ENCODE results near the genes EIF5 and ZFYVE21.

DNA sequence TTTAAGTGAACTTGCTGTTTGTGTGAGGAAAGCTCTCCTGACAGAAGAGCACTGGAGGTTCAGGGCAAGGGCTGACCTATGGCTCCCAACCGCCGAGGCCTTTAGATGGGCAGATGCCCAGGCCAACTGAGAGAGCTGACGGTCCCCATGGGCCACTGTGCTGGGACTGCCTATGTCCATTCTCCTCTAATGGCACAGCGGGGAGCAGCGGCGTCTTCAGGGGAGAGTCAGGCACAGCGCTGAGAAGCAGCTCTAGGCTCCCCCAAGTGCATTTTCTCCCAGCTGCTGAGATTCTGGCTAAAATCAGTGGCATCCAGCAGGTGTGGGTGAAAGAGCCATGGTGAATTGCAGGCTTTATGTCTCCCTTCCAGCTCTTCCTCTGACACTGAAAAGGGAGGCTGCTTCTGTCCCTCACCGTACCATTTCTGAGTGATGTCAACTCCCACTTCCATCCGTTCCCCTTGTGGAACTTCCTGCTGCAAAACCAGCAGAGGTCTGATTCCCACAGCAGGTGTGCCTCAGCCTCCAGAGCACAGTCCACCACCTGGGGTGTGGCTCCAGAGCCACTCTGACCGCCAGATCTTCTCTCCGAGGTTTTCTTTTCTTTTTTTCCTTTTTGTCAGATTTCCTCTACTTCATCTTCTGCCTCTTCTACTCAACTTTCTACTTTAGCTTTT, 62.8 kb downstream of the CDC42BPB start:
- PRO-cap: no peak

DNA sequence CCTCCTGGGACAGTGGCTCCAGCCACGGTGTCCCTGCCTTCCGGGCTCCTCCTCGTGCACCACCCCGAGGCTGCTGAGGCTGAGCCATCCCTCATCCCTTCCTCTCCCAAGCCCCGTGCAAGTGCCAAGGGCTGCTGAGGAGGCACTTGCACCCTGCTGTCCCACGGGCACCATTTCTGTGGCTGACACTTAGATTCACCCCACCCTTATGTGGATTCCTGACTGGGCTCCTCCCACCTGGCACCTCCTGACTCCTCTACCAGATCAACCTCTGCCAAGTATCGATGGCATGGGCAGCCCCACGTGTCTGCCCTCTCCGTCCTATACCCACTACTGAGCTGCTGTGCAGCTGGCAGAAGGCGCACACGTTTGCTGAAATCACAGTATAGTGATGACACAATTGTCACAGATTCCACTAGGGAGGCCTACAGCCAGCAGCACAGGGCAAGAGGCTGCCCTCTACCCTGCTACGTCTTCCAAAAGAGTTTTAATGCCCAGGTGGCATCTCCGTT, 53.2 kb downstream of the CDC42BPB start:
- PRO-cap: no peak

DNA sequence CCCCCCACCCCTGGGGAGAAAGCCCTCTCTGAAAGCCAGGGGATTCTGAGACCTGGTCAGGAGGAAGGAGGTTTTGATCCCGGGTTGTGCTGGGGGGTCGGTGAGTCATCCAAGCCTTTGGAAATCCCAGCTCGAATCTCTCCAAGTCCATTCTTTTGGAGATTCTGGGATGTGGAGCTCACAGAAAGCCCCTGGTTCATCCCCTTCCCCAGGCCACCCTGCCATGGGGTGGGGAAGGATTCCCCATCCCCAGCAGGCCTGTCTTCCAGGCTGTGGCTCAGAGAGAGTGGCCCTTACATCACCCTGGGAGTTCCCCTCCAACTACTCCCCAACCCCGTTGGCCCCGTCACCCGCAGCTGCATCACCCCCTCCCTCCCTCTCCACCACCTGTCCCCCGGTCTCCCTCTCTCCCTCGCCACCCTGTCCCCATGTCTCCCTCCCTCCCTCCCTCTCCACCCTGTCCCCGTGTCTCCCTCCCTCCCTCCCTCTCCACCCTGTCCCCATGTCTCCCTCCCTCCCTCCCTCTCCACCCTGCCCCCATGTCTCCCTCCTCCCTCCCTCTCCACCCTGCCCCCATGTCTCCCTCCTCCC, 14.3 kb downstream of the EXOC3L4 start:
- PRO-cap: no peak

DNA sequence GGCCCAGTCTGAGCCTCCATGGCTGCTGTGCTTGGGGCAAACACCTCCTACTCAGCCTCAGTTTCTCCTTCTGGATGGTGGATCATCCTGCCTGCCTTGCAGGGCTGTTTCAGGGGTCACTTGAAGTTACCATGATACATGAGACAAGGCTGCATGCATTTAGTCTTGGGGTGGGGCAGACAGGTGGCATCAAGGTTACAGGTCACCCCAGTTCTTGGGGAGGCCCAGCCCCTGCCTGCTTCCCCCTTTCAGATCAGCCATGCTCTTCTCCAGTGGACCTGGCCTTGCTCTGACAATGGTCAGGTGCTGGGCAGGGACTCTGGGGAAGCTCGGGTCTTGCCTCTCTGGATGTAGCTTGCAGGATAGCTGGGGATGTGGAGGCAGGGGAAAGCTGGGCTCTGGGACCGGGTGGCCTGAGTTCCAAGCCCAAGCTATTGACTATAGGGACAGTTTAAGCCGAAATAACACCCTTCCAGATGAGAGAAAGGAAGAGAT, 1.8 kb downstream of the TNFAIP2 start:
- PRO-cap: no peak

DNA sequence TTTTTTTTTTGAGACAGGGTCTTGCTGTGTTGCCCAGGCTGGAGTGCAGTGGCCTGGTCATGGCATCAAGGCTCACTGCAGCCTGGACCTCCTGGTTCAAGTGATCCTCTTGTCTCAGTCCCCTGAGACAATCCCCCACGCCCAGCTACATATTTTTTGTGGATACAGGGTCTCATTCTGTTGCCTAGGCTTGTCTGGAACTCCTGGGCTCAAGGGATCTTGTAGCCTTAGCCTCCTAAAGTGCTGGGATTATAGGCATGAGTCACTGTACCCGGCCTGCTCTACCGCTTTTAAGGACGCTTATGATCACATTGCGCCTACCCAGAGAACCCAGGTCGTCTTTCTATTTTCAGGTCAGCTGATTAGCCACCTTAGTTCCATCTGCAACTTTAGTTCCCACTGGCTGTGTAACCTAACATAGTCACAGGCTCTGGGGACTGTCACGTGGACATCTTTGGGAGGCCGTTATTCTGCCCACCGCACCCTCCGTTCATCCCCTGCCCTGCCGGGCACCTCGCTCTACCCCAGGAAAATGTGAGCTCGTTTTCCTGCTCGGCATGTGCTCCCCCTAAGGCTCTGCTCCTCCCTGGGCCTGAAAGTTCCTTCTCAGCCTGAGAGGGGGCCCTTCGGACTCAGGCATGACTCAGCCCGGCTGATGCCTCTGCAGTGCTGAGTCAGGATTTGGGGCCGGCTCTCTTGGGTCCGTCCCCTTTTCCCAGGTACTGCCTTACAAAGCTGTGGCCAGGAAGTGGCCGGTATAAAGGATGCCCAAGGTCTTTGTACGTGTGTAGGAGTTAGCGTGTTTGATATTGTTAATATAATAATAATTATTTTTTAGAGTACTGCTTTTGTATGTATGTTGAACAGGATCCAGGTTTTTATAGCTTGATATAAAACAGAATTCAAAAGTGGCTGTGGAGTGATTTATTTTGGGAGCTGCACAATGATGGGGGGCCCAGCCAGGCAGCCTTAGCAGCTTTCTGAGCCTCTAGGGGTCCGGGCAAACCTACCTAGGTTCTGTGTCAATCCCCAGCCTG, 13.6 kb downstream of the TNFAIP2 start:
- PRO-cap: no peak

GRCh38 chr14:103137693-103138431, 14.6 kb downstream of the TNFAIP2 start:
- PRO-cap: no peak

- PRO-cap: no peak
Measured at GRCh38 chr14:103201818-103202280, 78.6 kb downstream of the TNFAIP2 start.

GRCh38 chr14:103206753-103207482, 83.7 kb downstream of the TNFAIP2 start:
- PRO-cap: no peak

DNA sequence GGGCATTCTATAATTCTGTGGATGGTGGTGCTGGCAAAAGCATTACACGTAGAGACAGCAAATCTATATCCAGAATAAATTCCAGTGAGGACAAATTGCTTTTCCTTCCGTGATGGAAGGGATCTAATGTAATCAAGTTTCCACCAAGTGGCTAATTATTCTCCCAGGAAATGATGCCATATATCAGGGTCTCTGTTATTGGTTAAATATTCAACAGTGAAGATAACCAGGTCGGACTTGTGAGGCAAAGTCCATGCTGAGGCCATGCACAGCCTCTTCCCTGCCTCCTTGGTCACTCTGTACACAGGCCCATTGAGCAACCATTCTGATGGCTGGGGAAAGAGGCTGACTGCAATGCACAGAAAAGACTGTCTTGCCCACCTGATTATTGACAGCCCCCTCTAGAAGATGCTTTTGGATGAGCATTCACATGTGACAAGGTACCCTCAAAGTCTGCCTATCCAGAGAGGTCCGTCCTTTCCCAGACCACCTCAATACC, 90.1 kb downstream of the TNFAIP2 start:
- PRO-cap: no peak

DNA sequence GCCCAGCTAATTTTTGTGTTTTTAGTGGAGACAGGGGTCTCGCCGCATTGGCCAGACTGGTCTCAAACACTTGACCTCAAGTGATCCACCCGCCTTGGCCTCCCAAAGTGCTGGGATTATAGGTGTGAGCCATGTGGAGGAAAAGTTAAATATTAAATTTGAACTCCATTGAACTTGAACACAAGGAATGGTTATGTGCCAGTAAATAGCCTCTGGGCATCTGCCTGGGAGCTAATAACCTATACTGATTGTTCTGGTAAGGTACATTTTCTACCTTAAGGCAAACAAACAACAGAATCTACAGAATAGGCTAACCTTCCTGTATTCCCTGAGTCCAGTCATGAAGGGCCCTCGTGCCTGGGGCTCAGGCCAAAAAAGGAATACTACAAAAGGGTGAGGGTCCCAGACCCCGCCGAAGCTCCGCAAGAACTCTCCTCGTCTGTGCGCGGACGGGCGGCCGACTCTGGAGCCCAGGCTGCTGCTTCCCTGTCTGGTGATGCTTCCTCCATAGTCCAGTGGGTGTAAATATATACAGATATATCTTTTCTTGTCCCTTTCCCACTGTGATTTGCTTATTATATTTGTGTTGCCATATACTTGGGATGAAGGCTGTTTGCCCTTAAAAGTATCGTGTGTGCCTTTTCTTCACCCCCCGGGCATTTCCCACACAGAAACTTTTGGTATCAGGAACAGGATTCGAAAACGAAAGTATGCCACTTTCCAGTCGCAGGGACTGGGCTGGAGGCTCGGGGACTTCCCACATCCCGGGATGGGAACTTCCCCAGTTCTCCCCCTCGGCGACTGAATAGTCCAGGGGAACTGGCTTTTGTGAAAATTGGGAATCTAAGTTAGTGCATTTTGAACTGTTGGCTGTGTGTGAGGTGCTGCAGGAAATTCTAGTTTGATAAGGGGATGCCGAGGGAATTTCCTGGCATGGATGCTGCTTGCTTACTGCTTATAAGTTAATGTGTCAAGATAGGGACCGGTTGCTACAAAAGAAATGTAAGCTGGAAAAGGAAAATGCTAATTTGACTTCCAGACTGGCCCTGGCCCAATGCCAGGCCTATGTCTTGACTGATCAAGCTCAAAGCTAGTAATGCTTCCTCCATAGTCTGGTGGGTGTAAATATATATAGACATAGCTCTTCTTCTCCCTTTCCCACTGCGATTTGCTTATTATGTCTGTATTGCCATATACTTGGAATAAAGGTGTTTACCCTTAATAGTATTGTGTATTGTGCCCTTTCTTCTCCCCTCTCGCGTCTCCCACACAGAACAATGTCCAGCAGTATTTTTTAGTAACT, 73.6 kb upstream of the EIF5 start:
- PRO-cap: no peak

GRCh38 chr14:103334090-103334297, at the start of gene EIF5:
Gene EIF5 (plus strand): TSS chr14:103334237.
- PRO-cap: bidirectional peak, plus-strand start at chr14:103334237, minus-strand start at chr14:103333926

- PRO-cap: no peak
Measured at GRCh38 chr14:103334298-103334359, 92 bp downstream of the EIF5 start.

DNA sequence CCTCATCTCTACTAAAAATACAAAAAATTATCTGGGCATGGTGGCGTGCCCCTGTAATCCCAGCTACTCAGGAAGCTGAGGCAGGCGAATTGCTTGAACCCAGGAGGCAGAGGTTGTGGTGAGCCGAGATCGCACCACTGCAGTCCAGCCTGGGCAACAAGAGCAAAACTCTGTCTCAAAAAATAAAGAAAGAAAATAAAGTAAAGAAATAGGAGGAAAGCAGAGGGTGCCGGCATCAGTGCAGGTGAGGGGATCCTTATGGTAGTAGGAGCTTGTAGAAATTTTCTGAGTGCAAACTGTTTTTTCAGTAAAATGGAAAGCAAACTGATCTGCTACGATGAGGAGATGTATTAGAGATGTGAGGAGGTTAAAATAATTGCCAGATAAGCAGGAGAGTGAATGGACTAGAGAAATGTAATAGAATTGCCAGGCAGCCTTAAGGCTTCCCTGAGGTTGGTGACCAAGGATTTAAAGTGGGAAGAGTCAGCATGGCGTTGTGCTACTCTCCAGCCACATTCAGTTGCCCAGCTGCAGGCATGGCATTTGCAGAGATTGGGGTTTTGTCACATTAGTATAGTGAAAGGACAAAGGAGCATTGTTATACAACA, 31.5 kb downstream of the MARK3 start:
- PRO-cap: no peak

GRCh38 chr14:103462881-103463637, 59.6 kb downstream of the CKB start:
- PRO-cap: no peak

GRCh38 chr14:103480230-103481252, 42.1 kb downstream of the CKB start:
- PRO-cap: no peak

DNA sequence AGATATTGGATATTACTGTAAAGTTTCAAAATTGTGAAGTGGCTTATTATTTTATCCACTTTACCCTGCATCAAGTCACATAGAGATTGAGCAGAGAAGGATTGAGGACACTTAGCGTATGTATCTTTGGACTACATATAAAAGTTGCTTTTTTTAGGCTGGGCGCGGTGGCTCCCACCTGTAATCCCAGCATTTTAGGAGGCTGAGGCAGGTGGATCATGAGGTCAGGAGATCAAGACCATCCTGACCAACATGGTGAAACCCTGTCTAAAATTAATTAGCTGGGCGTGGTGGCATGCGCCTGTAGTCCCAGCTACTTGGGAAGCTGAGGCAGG, 38.2 kb downstream of the CKB start:
- PRO-cap: no peak

DNA sequence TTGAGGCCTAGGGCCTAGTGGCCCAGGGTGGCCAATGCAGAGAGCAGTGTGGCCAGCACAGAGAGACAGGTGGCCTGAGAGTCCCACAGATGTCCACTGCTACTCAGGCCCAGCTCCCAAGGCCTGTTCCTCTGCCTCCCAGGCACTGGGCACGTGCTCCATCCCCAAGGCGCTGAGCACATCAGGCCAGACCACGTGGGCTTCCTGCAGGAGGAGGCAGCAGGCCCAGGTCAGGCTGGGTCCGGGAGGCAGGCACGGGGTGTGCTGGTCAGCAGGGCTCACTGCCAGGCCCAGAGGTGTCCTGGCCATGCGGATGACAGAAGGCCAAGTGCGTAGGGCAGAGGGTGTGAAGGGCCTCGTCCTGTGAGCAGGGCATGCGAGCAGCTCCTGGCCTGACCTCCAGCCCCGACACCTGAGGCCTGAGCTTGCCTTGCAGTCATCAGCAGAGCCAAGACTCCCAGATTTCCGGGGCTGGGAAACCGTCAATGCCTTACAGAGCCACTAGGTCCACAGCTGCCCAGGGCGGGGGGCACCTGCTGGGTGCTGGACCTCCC, 14.8 kb downstream of the TRMT61A start:
- PRO-cap: no peak

DNA sequence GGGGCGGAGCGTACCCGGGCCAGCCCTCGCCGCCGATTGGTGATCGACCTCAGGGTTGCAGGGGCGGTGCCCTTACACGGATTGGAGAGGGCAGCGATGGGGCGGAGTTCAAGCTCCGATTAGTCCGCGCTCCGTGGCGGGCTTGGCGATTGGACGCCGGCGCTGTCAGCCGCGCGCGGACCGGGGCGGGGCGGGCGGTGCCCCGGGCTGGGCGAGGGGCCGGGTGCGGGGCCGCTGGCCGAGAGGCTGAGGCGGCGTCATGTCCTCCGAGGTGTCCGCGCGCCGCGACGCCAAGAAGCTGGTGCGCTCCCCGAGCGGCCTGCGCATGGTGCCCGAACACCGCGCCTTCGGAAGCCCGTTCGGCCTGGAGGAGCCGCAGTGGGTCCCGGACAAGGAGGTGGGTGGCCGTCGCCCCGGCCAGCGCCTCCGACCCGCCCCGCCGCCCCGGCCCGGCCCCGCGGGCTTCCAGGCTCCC, at the start of gene ZFYVE21:
Gene ZFYVE21 (plus strand): TSS at position 228 of the 475 bp plus-strand sequence.
- PRO-cap: bidirectional peak, plus-strand start at position 226 of the sequence, minus-strand start outside the sequence

GRCh38 chr14:103752815-103753431, 37.3 kb downstream of the ZFYVE21 start:
- PRO-cap: no peak

DNA sequence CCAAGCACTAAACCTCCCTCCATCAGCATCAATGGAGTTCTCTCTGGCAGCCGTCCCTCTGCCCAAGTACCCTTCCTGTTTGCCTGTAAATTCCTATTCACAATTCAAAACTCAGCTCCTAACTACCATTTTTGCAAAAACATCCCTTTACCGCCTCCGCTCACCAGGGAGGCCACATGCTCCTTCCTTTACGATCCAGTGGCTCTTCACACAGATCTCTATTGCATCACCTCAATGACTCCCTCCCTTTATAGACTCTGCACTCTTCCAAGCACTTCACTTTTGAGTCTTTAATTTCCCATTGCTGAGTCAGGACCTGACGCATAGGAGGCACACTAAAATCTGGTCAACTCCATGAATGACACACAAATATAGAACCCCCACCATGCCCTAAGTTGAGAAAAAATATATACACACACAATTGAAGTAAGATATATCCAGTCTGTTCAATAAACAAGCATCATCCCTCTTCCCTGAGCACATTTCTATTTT, 45.9 kb downstream of the PPP1R13B start:
- PRO-cap: no peak

Data from REH cell (cell line).